T-cell (primary cell): ENCODE measurements around a stretch of chr22.

DNA sequence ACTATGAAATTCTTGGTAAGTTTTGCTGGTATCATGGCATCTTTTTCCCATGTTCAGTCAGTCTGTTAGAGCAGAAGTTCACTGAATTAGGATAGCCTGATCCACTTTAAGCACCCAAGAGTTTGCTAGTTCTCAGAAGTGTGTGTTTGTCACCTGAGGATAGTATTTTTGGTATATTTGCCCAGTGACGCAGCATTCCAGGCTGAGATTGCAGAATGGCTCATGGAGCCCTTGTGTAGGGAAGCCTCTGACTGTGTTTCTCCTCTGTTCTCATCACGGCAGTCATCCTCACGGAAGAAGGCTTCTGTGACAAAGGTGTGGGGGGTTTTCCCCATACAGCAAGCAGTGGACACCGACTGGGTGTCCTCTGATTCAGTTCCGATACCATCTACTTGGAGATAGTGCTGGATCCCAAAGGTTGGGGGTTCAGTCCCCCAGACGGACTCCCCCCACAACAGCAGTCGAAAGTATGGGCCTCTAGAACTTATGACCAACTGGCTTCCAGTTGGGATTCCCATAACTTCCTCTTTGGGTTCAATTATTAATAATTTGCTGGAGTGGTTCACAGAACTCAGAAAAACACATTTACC, 6.3 kb downstream of the TRMU start:
- PRO-cap, 7 experiments, result no peak in any of the 7 experiments

- PRO-cap, 7 experiments, result no peak in any of the 7 experiments
These were observed 41.2 kb downstream of the TRMU start for GRCh38 chr22:46376769-46377122.

DNA sequence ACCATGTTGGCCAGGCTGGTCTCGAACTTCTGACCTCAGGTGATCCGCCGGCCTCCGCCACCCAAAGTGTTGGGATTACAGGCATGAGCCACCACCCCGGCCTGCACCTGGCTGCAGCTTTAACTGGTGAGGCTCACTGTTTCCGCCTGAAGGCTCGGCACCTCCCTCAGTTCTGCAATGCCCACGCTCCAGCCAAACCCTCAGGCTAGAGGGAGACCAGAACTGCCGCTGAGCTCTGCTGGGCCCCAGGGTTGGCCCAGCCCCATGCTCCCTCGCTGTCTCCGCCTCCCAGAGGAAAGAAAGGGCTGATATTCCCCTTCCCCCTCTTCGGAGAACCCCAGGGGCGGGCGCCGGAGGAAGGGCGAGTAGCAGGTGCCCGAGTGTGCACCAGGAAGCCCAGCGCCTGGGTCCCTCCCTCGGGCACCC, 73.0 kb downstream of the TRMU start:
- PRO-cap, 7 experiments, result no peak in any of the 7 experiments

- PRO-cap, 7 experiments, result no peak in any of the 7 experiments
These were observed 11.4 kb downstream of the CELSR1 start for GRCh38 chr22:46526026-46526474.

DNA sequence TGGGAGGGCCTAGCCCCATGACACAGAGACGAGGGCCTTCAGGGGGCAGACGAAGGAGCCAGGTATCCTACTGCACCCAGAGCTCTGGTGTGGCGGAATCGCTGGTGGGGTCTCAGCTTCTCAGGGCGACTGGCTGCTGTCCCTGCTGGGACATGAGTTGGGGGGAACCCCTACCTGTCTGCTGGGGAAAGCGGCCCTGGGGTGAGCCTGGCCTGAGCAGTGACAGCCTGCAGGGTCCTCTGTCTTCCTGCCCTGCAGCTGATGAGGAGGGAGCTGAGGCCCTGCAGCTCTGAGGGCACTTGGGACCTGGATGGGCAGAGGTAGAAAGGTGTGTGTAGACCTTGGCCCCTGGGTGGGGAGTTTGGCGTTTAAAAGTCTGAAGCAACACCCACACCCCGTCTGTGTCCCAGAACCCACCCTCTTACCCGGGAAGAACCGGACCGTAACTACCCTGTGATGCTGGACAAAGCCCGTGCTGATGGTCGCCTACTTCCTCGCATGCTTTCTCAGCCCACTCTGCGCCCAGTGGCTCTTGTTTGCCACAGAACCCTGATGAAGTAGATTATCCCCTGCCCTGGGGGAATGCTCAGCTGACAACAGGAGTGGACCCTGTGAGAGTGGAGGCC, 33.5 kb upstream of the GRAMD4 start:
- PRO-cap, 7 experiments, result no peak in any of the 7 experiments

- PRO-cap, 7 experiments, result no peak in any of the 7 experiments
These were observed 21.5 kb upstream of the GRAMD4 start for GRCh38 chr22:46598661-46599017.

DNA sequence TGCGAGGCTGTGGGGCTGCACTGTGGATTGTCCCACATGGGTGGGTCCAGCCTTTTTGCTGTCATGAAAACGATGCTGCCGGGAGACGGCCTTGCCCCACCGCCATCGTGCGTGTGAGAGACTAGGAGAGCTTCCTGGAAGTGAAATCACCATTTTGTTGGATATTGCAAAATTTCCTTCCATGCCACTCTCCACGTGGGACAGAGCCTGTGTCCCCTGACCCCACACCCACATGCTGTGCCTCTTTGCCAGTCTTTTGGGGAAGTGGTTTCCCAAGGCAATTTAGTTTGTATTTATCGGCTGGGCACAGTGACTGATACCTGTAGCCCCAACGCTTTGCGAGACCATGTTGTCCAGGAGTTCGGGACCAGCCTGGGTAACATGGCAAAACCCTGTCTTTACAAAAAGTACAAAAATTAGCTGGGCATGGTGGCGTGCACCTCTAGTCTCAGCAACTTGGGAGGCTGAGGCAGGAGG, 18.1 kb upstream of the GRAMD4 start:
- PRO-cap, 7 experiments, result no peak in any of the 7 experiments

DNA sequence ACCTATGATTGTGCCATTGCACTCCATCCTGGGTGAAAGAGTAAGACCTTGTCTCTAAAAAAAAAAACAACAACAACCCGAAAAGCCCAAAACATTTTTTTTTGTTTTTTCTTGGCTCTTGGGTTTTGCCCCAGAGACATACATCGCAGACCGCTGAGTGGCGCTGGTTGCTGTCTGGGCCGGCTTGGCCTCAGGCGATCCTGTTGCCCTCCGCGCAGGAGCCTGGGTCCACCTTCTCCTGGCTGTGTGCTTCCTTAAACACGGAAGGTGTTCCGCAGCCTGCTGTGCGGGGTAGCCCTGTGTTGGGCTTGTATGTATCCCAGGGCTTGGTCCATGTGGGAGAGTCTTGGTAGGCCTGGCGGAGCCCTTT, 11.2 kb upstream of the GRAMD4 start:
- PRO-cap, 7 experiments, result no peak in any of the 7 experiments

DNA sequence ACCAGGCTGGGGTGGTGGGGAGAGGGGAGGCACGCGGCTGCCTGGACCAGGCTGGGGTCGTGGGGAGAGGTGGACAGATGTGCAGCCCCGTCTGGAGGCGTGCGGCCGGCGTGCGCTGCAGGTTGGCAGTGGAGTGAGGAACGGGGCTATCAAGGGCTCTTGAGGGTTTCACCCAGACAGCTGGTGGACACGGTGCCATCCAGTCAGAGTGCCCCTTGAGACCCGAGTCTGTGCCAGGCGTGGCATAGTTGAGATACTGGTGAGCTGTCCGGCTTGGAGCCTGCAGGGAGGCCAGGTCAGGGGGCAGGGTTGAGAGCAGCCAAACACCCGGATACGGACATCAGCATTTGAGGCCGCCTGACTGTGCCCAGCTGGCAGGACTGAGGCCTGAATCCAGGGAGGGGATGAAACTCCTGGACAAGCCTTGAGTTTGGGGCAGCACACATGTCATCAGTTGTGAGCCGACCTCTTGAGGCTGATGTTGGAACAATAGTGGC, 1.5 kb upstream of the GRAMD4 start:
- PRO-cap, 7 experiments, result no peak in any of the 7 experiments

DNA sequence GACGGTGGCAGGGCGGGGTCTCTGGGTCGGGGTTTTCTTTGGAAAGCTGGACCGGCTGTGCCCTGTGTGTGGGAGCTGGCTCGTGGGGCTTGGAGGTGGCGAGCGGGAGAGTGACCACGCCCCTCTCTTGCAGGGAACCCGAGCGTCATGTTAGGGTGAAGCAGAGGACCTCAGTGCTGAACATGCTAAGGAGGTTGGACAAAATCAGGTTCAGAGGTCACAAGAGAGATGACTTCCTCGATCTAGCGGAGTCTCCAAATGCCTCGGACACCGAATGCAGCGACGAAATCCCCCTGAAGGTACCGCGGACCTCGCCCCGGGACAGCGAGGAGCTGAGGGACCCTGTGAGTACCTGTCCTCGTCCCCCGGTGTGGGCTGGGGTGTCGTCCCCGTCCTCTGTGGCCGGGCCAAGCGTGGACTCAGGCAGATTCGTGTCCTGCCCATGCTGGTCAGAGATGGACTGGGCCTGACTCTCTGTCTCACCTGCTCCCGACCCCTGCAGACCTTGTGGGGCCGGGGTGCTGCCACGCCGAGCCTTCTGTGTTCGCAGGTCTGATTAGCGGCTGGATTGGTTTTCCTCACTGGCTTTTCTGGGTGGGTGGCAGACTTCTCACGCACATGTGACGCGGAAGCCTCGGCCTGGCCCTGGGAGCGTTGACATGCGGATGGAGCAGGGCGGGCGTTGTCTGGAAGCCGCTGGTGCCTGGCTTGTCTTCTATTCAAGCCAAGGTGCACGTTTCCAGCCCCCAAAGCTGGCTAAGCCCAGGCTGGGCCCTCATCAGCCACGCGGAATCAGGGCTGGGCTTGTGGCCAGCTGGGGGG, 6.6 kb downstream of the GRAMD4 start:
- PRO-cap, 7 experiments, result no peak in any of the 7 experiments

DNA sequence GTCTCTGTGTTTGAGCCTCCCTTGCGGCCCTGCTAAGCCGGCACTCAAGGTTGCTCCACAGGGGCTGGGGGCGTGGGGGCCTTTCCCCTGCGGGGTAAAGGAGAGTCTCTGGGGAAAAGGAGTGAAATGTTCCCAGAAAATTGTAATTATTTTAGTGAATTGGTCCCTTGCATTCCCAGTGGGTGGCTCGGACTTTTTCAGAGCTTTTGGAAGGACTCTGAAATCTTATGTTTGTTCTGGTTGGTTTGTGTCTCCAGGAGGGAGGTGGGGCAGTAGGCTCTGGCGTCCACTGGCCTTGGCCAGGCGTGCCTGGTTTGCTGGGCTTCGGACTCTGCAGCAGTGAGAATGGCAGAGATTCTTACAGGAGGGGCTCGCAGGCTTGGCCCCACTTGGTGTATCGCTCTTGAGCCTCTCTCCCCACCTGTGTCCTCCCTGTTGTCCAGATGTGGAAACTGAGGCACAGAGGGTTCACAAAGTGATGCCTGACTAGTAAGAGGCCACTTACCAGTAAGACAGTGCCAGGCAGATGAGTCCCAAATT, 18.0 kb downstream of the GRAMD4 start:
- PRO-cap, 7 experiments, result no peak in any of the 7 experiments

- PRO-cap, 7 experiments, result no peak in any of the 7 experiments
These were observed 30.4 kb downstream of the GRAMD4 start for GRCh38 chr22:46650593-46651045.

GRCh38 chr22:46657859-46658715, 37.9 kb downstream of the GRAMD4 start:
- PRO-cap, 7 experiments, result no peak in any of the 7 experiments

GRCh38 chr22:46677992-46678526, 57.9 kb downstream of the GRAMD4 start:
- PRO-cap, 7 experiments, result no peak in any of the 7 experiments

GRCh38 chr22:46684489-46685106, 53.5 kb downstream of the CERK start:
- PRO-cap, 7 experiments, result no peak in any of the 7 experiments

GRCh38 chr22:46694746-46695612, 43.1 kb downstream of the CERK start:
- PRO-cap, 7 experiments, result no peak in any of the 7 experiments

GRCh38 chr22:46736621-46737198, 1.3 kb downstream of the CERK start:
- PRO-cap, 7 experiments, result peak in 1 of 7 experiments; most common minus-strand start chr22:46736911 (in 1)

DNA sequence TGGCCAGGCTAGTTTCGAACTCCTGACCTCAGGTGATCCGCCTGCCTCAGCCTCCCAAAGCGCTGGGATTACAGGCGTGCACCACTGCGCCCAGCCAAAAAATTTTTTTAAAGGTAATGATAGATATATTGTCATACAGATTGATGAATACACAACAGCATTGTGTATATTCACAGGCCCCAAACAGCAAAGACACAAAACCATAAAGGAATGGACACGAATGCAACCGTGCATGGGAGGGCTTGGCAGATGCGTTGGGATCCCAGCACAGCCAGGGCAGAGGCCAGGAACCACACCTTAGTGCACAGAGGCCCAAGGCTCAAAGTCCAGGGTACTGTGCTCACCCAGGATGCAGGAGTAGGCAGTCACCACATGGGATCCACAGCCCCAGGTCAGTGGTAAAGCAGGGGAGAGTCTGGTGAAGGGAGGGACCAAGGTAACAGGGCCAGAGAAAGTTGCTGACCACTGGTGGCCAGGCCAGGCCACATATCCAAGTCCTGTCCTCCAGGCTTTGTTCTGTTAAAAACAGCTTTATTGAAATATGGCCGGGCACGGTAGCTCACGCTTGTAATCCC, 6.4 kb upstream of the CERK start:
- PRO-cap, 7 experiments, result no peak in any of the 7 experiments

- PRO-cap, 7 experiments, result no peak in any of the 7 experiments
These were observed 12.1 kb upstream of the CERK start for GRCh38 chr22:46749879-46750852.

- PRO-cap, 7 experiments, result no peak in any of the 7 experiments
These were observed 3.6 kb upstream of the TBC1D22A start for GRCh38 chr22:46758759-46759368.